ENCODE results near the genes ANAPC16 and PLA2G12B.

DNA sequence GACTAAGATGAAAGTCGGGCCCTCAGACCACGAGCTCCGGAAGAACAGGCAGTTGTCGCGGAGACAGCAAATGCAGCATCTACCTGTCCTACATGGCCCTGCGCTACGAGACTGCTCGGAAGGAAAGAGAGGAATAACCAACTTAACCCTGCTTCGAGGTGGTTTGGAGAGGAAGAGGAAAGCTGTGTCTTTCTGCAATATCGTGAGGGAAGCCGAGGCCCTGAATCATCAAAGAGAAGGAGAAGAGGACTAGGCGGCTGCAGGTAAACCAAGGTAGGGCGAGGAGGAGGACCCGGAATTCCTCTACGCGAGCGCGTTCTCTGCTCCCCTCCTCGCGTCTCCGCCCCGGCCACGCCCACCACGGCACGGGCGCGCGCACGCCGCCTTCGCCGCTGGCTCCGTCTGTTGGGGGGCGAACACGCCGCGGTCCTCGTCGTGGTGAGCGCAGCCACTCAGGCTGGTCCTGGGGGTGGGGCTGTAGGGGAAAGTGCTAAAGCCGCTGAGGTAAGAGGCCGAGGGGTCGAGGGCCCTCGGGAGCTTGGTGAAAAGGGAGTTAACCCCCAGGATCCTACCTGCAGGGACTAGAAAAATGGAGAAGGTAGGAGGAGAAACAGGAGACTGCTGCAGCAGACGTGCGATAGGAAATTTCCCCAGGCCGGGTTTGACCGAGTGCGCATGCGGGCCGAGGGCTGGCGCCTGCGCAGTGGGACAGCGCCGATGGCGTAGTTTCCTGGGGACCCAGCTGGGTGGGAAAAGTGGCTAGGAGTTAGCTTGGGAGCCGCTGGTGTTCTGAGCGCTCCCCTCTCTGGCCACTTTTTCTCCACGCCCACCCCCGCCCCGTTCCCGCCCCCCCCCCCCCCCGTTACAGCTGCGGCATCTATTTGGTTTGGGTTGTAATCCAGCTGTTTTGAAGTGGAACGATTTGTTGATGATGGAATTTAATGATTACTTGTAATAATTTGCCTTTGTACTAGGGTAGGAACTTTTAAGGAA, at the start of gene ANAPC16:
TSS of gene ANAPC16 (plus strand) at position 378 of the 993 bp plus-strand sequence.
- PRO-cap: bidirectional peak, plus-strand start at position 401 of the sequence, minus-strand start at position 342 of the sequence; bidirectional peak, plus-strand start at position 752 of the sequence, minus-strand start at position 663 of the sequence

GRCh38 chr10:72260356-72261443, 13.0 kb upstream of the DDIT4 start:
- PRO-cap: bidirectional peak, plus-strand start at chr10:72260734, minus-strand start at chr10:72260560; bidirectional peak, plus-strand start at chr10:72261013, minus-strand start at chr10:72260795; bidirectional peak, plus-strand start at chr10:72261509, minus-strand start at chr10:72261276

GRCh38 chr10:72272517-72273221, 1.1 kb upstream of the DDIT4 start:
- PRO-cap: bidirectional peak, plus-strand start at chr10:72273078, minus-strand start at chr10:72272856

- PRO-cap: bidirectional peak, plus-strand start at chr10:72332274, minus-strand start at chr10:72332079
Measured at GRCh38 chr10:72332010-72332804, 22.5 kb downstream of the DNAJB12 start.

- PRO-cap: bidirectional peak, plus-strand start at chr10:72354192, minus-strand start at chr10:72354173; unidirectional peak, minus-strand start at chr10:72354333; bidirectional peak, plus-strand start at chr10:72354691, minus-strand start at chr10:72354360
Measured at GRCh38 chr10:72353935-72354447, 728 bp downstream of the DNAJB12 start.

- PRO-cap: no peak
Measured at GRCh38 chr10:72637425-72637901, 11.6 kb upstream of the MICU1 start.

DNA sequence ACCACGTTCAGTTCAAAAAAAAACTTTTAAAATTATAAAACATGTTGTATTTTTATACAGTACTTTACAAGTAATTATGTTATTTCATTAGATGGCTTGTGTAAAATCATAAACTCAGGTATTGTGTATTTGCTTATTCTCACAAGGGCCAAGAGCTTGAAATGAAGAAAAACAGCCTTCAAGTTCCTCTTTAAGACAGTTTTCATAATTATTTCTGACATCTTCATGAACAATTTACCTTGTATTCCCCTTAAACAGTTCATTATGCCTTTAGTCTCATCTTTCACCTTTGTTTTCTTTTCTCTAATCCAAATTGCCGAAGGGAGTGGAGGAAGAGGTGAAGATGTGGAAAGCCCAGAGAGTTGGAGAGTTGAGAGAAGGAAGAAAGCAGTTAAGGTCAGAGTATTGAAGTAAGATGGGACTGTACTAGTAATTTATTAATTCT, 16.0 kb downstream of the MCU start:
- PRO-cap: no peak

DNA sequence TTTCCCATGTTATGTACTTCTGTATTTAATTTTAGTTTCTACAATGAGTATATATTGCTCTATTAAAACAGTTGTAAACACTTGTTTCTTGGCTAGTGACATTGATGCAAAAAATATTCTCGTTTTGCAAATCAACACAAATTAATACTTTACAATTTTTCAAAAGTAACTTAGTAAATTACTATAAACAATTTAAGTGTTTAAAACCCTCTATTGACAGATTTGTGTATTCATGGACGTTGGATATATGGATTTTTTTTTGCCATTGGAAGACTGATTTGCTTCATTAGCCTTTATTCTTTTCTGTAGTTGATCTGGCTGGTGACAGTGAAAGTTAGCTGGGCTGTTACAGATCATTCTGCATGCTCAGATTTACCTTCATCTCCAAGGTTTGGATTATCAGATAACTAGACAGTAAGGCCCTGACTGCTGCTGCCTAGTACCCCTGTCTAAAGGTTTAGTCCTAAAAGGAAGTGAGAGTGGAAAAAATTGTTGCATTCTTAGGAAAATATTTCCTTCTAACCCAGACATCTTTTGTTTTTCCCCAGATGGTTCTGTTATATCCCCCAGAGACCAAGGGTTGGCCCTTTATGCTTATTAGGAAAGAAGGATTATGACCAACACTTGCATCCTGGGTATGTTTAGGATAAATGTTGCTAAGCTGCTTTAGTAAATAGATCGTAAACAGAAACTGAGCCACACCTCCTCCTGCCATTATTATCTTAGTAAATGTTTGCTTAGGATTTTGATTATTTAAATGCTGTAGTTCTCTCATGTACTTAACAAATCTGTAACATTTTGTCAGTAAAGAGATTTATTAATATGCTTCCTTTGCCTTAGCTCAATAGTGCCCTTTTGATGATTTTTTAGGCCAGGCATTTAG, 44.2 kb downstream of the MCU start:
- PRO-cap: no peak

- PRO-cap: no peak
Measured at GRCh38 chr10:72954150-72955550, at the start of gene PLA2G12B. Gene PLA2G12B, minus strand, starts transcription at chr10:72954806.

GRCh38 chr10:73470797-73471295, 25.0 kb downstream of the PPP3CB start:
- PRO-cap: no peak

- PRO-cap: no peak
Measured at GRCh38 chr10:73479128-73479949, 16.5 kb downstream of the PPP3CB start.

DNA sequence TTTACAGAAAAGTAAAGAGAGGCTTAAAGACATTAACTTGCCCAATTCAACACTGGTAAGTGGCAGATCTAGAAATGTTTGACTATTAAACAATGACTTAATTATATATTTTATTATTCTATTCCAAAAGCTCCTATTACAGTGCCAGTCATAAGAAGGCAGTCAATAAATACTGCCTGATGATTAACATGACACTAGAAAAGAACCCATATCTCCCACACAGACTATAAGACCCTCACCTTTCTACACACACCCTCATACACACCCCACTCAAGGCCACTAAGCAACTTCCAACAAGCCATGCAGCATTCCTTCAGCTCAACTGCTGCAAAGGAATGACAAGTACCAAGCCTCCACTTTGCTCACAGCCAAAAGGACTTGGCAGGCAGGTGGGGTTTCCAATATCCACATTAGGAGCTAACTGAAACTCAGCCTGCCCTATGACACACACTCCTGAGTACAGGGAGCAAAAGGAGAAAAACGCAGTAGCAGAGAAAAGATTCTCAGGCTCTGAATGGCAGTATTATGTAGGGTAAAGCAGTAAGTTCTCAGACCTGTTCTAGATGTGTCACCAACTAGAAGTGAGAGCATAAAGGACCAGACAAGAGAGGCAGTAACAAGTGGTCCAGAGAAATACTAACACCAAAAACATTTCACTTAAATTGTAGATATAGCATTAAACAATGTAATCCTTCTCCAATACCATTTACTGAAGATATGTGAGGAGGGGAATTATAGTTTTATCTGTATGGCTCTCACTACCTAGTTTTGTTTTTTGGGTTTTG, 13.3 kb downstream of the USP54 start:
- PRO-cap: no peak

- PRO-cap: no peak
Measured at GRCh38 chr10:73644011-73644655, 2.9 kb upstream of the MYOZ1 start.

DNA sequence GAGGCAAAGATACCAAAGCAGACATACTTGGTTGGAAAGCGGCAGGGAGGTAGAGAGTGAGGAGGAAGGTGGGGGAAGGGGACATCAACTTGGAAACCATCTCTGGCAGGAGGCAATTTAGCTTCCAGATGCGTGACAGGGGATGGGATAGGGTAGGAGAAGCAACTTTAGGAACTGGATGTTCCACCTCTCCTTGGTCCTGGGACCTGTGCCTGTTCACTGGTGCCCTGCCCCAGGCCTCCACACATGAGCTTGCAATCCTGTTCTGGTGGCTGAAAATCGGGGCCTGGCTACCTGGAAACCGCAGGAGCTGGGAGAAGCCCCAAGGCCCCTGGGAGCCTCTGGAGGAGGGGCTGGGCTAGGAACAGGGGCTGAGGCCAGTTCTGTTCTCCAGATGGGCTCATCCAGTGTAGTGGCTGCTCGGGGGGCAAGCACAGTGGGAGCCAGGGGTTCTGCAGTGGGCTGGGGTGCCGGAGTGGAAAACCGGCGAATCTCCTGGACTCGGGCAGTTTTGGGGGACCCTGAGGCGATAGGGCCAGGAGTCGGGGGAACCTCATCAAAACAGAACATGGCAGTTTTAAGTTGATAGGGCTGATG, 5.3 kb upstream of the MYOZ1 start:
- PRO-cap: no peak

DNA sequence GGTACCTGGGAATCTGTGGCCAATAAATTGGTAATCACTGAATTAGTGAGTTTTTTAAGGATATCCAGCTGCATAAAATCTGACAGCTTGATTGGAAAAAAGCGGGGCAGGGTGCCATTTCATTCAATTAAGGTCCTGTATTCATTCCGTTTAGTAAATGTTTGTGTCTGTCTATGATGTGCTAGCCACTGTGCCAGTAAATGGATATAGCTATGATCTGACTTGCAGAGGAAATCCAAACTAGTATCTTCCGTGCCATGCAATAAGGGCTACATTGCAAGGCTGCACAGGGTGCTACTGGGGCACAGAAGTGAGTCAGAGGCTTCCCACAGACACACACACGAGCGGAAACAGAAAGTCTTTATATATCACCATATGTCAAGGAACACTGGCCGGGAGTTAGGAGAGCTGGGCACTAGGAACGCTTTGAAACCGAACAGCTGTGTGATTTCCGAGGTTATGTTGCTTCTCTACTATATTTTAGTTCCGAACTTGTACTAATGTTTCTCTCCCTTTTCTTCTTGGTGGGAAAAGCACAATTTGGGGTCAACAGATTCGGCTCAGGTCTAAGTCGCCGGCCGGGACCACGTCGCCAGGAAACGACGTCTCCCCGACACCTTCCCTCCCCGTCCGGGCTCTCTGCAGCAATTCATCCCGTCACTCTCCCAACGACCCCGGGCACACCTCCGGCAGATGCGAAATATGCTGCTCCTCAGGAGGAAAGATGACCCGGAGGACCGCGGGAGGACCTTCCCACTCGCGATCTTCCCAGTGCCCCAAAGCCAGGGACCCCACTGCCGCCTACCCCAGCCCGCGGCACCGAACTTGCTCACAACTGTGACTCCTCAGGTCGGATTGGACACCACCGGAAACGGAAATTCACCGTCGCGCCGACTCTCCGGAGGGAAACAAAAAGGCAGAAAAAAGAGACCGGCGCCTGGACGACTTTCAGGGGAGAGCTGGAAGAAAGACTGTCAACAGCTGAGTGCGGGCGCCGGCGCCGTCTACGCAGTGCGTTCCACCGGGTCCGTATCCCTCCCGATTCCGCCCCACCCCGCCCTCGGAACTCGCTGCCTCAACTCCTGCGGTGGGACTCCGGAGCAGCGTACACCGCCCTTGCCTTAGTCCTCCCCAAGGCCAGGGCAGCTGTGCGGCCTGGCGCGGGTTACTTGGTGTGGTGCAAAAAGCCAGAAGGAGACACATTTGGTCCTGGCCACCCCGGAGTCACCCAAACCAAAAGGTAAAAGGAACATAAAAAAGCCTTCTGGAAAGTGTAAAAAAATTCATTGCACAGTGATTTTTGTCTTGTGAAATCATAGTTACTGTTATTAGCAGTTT, 14.1 kb upstream of the SEC24C start:
- PRO-cap: bidirectional peak, plus-strand start at position 638 of the sequence, minus-strand start at position 632 of the sequence; bidirectional peak, plus-strand start at position 951 of the sequence, minus-strand start at position 825 of the sequence

GRCh38 chr10:73759409-73759890, 12.6 kb upstream of the FUT11 start:
- PRO-cap: no peak

DNA sequence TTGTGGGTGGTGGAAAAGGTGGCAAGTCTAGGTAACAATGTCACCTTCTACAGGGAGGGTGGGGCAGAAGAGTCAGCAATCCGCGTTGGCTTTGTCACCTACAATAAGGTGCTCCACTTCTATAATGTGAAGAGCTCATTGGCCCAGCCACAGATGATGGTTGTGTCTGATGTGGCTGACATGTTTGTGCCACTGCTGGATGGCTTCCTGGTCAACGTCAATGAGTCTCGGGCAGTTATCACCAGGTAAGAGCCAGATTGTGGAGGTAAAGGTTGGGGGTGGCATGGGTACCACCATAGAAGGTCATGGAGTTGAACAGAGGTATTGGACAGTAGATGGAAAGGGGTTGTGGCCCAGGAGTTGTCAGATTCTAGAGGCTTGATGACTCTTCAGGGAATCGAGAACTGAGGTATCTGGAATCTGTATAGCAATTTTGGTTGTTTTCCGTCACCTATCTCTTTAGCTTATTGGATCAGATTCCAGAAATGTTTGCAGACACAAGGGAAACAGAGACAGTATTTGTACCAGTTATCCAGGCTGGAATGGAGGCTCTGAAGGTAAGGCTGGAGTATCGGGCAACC, 5.7 kb upstream of the FUT11 start:
- PRO-cap: no peak

DNA sequence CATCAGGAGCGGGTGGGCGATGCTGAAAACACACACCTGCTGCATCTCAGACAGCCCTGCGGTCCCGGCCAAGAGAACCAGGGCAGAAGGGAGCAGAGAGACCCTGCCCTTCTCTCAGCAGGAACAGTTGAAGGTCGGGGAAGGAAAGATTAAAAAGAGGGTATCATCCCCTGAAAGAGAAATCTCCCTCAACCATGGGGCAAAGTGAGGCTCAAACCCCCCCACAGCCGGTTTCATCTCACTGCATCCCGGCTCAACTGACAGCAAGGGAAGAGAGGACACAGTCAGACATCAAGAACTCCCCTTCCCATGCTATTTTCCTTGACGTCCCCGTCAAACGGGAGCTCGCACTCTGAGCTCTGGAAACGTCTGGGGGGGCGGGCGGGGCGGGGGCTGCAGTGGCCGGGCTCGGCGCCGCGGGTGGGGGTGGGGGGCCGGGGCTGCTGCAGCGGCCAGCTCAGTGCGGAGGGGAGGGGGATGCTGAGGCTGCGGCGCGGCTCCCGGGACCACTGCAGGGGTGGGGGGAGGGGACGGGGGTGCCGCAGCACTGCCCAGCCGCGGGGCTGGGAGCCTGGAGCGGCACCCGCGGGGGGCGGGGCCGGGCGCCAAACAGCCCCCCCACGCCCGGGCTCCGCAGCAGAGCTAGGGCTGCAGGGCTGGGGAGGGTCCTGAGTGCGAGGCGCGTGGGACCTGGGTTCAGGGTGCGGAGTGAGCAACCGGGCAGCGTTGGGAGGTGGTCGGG, 830 bp downstream of the CAMK2G start:
- PRO-cap: no peak

DNA sequence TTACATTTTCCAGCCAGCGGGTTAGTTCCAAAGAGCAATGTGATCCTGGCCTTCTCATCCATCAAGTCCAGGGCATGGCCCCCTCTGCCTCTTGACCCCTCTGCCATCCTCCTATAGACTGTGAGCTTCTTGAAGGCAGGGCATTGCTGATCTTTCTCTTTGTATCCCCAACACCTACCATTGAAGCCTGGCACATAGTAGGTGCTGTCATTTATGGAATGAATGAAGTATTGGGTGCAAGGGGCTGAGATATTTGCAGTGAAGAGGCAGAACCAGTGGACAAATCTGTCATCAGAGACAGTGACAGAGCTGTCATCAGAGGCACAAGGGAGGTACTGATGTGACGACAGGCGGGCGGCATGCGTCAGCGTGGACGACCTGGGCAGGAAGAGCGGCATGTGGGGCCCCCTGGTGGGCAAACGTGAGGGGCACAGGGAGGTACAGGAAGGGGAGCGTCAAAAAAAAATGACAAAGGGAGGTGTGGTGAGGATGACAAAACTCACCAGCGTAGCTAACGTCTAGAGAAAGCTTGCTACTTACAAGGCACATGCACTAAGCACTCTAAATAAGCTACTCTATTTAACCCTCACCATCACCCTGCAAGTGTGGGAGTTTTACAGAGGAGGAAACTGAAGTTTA, 5.2 kb upstream of the CAMK2G start:
- PRO-cap: no peak

GRCh38 chr10:73888305-73888920, 14.1 kb upstream of the CAMK2G start:
- PRO-cap: no peak